H4 (cell line): Measurements from ENCODE around the gene HBM.

GRCh38 chr16:65638-65962 lies 6.8 kb downstream of the RHBDF1 start:
- RAMPAGE, long total RNA = no peak

DNA sequence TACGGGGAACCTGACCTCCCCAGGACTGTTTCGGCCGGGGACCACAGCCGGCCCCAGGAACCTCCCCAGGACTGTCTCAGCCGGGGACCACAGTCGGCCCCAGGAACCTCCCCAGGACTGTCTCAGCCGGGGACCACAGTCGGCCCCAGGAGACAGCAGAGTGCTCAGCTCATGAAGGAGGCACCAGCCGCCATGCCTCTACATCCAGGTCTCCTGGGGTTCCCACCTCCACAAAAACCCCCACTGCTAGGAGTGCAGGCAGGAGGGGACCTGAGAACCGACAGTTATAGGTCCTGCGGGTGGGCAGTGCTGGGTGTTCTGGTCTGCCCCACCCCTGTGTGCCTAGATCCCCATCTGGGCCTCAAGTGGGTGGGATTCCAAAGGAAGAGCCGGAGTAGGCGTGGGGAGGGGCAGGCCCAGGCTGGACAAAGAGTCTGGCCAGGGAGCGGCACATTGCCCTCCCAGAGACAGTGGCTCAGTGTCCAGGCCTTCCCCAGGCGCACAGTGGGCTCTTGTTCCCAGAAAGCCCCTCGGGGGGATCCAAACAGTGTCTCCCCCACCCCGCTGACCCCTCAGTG lies 4.4 kb downstream of the RHBDF1 start:
- RAMPAGE, long total RNA = no peak

DNA sequence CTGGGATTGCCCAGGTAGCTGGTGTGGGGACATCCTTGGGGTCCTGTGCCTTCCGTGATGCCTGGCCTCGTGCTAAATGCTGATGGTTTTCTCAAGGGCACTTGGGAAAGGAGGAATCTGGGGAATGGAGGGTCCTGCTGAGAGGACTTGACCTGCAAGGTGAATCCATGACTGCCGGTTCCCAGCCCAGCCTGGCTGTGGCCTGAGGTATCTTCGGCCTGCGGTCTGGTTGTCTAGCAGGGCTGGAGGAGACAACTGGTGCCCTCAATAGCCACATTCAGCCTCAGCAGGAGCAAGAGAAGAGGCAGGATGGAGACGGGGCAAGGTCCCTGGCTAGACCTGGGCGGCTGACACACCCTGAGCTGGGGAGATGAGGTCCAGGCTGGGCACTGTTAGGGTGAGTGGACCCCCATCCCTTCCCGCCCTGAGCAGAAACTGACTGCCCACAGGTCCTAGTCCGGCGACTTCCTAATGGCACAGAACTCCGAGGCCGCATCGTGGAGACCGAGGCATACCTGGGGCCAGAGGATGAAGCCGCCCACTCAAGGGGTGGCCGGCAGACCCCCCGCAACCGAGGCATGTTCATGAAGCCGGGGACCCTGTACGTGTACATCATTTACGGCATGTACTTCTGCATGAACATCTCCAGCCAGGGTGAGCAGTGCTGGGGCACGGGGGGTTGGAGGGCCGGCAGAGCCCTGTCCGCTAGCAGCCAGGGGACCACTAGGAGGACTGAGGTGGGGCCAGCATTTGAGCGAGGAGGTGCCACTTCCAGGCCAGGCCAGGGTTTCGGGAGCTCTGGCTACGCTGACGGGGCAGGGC lies 4.8 kb downstream of the MPG start:
- RAMPAGE, long total RNA = no peak

- RAMPAGE, long total RNA = no peak
These were observed at the start of gene HBM for GRCh38 chr16:165795-166218. HBM (plus strand) TSS chr16:165978.

GRCh38 chr16:296945-297502 lies 14.1 kb downstream of the PDIA2 start:
- RAMPAGE, long total RNA = no peak

DNA sequence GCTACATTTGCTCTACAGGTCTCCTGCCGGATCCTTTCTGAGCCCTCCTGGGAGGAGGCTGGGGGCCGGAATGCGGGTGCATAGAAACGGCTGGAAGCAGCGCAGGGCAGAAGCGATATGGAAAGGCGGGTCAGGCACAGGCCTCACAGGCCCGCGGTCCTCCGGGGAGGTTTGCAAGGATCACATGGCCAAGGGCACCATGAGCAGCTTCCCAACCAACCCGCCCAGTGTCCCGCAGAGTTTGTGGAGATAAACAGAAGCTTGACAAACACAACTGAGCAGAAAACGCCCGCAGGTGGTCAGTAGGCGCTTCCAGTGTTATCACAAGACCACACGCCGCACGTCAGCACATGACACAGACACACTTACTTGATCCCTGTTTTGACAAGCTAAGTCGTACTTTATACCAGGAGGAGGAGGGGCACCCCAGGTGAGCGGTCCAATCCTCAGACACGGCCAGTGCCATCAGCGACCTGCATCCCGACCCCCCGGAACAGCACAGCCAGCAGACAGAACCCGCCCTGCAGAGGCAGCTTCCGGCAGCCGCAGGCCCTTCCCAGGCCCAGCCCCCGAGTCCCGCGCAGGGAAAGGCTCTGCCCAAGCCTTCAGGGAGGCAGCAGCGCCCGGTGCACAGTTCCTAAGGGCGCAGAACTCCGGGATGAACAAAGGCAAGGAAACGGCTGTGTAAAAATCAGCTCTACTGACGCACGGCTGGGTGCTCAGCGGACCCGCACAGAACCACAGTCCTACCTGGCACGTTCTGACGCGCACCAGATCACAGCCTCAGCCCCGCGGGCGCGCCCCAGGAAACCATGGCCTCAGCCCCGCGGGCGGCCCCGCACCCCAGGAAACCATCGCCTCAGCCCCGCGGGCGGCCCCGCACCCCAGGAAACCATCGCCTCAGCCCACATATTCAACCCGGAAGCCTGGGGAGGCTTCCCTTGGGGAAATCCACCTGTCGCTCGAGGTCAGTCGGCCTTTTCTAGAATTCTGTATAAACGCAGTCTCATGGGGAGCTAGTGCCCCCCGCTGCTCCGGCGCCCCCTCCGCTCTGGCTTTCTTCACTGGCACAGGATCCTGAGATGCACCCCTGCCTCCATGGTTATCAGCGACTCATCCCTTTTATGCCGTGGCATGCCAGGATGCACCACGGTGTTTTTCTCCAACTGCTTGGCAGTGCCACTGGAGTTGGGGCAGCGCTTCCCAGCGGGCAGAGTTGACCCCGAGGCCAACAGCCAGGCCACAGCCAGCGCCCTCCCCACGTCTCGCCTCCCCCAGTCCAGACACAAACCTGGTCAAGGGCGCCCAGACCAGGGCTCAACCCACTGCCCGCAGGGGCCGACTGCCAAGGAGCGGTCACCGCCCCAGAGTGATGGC lies 27.8 kb downstream of the AXIN1 start:
- RAMPAGE, long total RNA = no peak

DNA sequence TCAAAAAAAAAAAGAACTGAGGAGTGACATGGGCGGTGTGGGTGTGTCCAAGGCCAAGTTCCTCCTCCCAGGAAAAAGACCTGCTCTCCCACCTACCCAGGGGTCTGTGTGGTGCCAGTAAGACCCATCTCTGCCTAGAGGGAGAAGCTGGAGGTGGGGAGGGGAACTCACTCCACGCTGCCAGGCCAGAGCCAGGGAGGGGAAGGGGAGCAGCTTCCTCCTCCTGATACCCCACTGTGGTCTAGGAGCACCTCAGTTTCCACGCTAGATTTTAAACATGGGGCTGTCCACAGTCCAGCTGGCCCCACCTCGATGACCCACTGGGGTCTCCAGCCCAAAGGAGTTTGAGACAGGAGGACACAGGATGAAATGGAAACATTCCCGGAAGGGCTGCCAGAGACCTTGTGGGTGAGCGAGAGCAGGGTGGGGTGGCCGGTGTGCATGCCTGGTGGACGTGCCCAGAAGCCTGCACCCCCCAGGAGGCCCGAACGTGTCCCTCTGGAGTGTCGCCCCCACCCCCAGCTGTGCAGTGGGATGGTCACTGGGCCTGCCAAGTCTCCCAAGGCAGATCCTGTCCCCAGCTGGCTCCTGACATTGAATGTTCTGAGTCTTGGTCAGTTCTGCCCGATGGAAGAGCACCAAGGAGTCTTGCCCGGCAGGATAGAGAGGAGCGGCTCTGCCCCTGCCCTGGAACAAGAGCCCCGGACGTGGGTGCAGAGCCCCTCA lies 3.4 kb upstream of the CAPN15 start:
- RAMPAGE, long total RNA = no peak

GRCh38 chr16:540735-541485 lies 13.4 kb downstream of the CAPN15 start:
- RAMPAGE, long total RNA = no peak

DNA sequence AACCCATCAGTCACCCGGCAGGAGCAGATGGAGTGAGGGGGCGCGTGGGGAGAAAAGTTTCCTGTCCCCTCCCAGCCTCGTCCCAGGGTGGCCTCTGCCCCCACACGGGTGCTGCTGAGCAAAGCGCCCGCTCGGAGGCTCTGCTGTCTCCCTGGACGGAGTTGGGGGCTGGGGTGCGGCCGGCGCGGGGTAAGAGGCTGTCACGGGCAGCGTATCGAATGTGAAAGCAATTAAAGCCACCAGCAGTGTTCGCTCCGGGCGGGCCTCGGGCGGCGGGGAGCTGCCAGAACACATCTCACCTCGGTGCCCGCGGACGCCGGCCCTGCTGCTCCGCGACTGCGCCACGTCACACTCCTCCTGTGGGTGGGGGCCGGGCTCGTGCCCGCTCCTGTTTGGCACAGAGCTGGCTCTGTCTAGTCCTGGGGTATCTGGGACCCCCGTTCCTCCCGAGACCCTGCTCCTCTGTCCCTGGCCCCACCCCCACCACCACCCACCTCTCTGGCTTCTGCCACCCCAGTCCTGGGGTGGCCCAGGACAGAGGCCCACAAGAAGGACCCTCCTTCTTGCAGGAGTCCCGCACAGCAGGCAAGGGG lies 5.1 kb upstream of the PRR35 start:
- RAMPAGE, long total RNA = no peak

DNA sequence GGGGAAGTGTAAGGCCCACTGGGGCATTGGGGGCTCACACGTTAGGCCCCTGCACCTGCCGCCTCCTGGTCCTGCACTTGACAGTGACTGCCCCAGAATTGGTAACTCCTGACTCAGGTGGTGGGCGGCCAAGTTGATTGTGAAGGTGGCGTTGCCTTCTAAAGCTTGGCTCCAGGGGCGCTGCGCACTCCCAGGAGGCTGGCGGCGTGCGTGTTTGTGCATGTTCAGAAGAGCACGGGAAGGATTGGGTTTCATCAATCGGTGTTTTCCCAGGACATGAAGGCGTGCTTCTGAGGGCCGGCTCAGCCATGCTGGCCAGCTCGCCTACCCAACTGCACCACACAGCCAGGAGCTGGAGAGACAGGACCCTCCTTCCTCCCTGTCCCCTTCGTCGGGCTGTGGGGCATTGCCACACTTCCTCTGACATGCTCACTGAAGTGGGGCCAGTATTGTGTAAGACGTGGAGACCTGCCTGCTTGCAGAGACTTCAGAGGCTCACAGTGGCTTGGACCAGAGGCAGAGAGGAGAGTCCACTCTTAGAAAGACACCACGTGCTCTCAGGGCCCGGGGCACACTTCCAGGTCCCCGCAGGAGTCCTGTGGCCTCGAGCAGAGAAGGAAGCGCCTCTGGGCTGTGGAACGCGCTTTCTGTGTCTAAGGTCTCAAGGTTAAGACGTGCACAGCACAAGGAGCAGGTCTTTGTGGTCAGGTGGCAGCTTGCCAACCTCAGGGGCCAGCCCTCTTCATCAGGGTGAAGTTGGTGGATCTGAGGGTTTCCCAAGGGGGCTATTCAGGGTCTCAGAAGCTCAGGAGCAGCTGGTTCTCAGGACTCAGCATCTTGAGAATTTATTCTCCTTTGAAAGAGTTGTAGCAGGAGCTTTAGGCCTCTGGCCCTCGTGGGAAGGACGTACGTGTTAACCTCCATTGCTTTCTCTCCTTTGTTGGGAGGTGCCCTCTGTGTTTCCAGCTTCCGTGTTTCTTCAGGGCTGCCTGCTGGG lies 2.9 kb downstream of the RAB40C start:
- RAMPAGE, long total RNA = no peak

- RAMPAGE, long total RNA = no peak
These were observed 576 bp downstream of the JMJD8 start for GRCh38 chr16:683516-684000.

GRCh38 chr16:695166-696219 lies 5.3 kb upstream of the WDR24 start:
- RAMPAGE, long total RNA = no peak

DNA sequence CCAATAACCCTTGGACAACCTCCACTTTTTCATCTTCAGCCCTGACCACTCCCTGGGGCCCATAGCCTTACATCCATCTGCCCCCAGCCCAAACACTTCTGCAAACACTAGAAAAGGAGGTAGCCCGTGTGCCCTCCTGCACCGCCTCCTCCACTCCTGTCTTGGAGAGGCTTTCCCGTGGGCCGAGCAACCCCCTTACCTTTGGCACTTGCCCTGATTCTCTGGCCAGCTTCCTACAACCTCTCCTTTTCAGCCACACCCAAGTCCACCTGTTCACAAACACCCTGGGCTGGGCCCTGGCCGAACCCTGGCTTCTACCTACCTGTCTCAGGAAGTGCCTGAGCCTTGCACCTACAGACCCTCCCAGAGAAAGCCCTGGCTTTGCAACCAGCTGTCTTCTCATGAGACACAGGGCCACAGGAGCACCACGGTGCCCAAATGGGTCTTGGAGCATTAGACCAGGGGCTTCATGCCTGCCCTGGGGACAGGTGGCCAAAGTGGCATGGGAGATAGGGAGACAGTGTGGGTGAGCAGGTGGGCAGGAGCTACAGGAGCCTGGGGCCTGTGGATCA lies 2.0 kb upstream of the ANTKMT start:
- RAMPAGE, long total RNA = no peak

DNA sequence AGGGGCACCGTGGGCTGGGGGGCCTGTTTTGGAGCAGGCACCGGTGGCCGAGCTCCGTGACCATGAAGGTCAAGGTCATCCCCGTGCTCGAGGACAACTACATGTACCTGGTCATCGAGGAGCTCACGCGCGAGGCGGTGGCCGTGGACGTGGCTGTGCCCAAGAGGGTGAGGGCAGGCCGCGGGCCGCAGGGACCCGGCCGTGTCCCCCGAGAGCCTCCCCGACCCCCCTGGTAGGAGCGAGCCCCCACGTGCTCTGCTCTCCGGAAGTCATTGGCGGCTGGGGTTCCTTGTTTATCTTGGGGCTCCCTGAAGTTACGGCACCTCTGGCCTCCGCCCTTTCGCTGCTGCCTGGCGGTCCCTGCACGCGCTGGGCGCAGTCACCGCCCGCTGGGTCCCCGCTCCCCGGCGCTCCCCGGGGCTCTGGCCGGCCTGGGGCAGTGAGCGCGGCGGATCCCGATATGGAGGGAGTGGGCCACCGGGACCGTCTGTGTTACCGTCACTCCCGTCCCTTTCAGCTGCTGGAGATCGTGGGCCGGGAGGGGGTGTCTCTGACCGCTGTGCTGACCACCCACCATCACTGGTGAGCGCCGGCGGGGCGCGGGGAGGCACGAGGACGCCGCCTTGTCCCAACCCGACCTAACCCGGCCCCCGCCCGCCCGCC lies 673 bp downstream of the HAGHL start:
- RAMPAGE, long total RNA = no peak

- RAMPAGE, long total RNA = no peak
These were observed 8.6 kb downstream of the MSLN start for GRCh38 chr16:769058-769579.

GRCh38 chr16:796911-797564 lies 3.5 kb downstream of the GNG13 start:
- RAMPAGE, long total RNA = no peak

GRCh38 chr16:903508-903884 lies 67.3 kb downstream of the LMF1 start:
- RAMPAGE, long total RNA = no peak

- RAMPAGE, long total RNA = no peak
These were observed 6.1 kb downstream of the LMF1 start for GRCh38 chr16:964472-965282.

- RAMPAGE, long total RNA = no peak
These were observed 2.2 kb upstream of the SOX8 start for GRCh38 chr16:979356-979800.

DNA sequence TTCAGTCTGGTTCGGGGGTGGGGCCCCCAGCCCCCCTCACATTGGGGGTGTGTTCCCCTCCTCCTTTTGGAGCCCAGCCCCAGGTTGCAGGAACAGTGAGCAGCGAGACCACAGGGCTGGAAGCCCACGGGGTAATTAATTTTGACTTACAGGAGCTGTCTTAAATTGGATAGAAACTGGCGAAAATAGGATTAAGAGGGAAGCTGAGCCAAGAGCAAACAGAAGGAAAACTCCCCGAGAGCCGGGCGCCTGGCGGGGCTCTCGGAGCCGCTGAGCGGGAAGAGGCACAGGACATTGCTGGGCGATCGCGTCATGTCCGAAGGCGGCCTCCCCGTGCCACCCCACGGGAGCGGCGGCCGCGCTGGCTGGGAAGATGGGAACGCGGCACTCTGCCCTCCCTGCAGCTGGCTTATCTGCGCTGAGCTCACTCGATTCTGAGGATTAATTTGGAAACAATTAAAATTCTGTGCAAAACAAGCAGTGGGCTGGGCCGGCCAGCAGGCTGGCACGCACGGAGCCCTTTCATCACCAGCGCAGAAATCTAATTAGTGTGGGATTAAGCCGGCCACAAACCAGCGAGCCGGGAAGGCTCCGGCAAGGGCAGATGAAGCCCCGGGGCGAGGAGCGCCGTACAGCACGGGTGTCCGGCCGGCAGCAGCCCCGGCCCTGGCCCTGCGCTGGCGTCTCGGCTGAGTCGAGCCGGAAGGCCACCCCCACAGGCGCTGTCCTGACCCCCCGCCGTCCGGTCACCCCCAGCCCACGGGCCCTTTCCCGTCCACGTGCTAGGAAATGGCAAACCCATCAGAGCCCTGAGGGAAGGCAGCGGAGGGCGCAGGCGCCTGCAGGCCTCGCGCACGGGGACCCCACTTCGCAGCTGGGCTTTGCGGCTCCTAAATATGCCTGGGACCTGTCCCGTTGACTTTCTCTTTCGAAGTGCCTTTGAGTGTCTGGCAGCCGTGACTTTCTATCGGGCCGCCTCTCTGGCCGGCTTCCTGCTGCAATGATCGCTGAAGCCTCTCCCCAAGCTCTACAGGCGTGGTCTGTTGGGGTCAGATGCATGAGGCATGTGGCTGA lies 37.8 kb downstream of the SOX8 start:
- RAMPAGE, long total RNA = no peak